Metastatic Lung Carcinoma in the Adrenal Gland (tissue), 1 donor: ENCODE results near the genes DAW1 and SPHKAP.

DNA sequence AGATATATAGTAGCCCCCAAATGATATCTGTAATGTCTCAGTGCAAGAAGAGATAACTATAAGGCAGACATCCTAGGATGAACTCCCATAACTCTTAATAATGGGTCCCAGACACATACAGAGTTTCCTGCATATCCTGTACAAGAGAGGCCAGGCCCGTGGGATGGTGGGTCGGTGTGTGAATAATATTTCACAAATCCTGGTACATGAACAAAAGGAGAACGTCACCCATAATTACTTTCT lies 5.6 kb downstream of the IRS1 start:
- PRO-cap = no peak

DNA sequence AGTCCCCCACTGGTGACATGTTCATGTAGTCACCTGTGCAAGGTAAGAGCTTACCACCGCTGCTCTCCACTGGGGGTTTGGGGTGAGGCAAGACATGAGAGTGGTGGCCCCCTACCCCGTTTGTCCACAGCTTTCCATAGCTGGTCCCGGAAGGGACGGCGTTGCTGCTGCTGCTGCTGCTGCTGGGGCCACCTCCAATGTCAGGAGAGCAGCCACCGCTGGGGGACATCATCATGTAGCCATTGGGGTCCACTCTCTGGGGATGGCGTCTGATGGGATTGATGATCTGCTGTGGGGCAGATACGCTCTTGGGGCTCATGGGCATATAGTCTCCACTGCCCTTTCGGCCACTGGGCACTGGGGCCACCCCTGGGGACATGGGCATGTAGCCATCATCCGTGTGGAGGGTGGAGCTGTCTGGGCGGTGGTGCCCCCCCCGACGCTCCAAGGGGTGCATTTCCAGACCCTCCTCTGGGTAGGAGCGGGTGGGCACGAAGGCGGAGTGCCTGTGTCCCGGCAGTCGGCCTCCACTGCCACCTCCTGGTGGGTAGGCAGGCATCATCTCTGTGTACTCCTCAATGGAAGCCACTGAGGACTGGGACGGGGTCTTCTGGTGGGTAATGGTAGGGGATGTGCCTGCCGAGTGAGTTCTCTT lies 3.0 kb downstream of the IRS1 start:
- PRO-cap = no peak

DNA sequence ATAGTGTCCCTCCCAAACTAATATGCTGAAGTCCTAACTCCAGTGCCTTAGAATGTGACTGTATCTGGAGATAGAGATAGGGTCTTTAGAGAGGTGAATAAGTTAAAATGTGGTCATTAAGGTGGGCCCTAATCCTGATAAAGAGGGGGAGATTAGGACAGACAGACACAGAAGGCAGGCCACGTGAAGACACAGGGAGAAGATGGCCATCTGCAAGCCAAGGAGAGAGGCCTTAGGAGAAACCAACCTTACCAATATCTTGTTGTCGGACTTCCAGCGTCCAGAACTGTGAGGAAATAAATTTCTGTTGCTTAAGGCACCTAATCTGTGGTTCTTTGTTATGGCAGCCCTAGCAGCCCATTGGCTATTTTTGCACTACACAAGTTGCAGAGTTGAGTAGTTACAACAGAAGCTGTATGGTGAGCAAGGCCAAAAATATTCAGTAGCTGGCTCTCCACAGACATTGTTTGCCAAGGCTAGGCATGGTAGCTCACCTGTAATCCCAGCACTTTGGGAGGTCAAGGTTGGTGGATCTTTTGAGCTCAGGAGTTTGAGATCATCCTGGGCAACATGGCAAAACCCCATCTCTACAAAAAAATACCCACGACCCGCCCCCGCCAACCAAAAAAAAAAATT lies 27.0 kb upstream of the SCYGR1 start:
- PRO-cap = no peak

DNA sequence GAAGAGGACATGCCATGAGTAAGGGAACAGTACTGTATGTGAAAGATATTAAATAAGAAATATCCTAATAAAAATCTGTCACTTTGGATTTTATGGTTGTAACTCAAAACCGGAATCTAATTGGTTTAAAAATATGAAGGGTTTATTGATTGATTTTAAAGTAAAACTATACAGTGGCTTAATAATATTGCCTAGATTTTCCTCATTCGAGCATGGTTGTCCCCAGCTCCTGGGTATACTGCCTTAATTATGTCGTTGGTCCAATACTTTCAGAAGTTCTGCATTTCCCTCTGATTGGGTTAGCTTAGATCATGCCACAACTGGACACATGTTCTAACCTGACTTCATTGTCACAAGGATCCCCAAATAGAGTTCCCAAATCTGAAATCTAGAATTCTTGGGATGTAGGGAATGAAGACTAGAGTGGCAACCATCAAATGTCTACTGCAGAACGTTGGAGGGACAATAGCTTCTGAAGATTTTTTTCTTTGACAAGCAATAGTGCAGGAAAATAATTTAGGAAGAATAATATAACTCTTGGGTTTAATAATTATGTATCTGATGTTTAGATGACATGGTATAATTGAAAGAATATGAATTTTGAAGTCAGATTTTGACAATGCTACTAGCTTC lies 3.2 kb downstream of the AGFG1 start:
- PRO-cap = no peak

DNA sequence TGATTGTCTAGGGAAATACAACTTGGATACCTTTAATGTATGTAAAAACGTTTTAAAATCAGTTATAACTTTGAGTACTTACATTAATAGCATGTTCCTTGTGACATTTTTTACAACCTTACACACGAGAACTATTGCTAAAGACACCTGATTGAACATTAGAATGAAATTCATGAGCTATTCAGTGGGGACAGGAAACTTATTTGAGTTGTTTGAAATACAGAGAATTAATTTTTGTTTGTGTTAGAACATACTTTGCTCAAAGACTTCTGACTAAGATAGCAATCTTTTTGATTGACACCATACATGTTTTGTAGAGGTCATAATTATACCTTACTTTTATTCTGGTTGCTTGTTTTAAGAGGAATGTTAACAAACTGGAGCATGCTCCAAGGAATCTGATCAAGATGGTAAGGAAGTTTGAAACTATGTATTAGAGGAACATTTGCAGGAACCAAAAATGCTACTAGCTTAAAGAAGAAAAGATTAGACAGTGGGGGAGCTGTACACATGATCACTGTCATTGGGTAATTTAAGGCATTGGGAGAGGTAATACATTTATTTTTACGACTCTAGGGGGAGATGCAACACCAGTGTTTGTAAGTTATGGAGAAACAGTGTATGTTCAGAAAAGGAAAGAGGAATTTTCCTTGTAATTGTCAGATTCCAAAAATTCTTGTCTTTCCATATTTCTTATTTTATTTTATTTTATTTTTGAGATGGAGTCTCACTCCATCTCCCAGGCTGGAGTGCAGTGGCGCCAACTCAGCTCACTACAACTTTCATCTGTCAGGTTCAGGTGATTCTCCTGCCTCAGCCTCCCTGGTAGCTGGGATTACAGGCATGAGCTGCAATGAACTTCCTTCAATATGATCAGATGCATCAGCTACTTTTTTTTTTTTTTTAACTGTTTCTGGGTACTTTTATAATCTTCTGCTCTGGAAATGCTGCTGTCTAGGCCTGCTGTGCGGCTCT lies 8.0 kb downstream of the AGFG1 start:
- PRO-cap = no peak

- PRO-cap = no peak
These were observed 35.9 kb downstream of the AGFG1 start for GRCh38 chr2:227507778-227508282.

GRCh38 chr2:227554424-227555277 lies 44.0 kb upstream of the SCYGR2 start:
- PRO-cap = no peak

GRCh38 chr2:227781115-227781621 lies 32.5 kb upstream of the CCL20 start:
- PRO-cap = no peak

GRCh38 chr2:227817791-227818699 lies 4.4 kb downstream of the CCL20 start:
- PRO-cap = bidirectional peak, plus-strand start at chr2:227818491, minus-strand start at chr2:227818320

GRCh38 chr2:227848513-227849087 lies 22.8 kb upstream of the DAW1 start:
- PRO-cap = no peak

- PRO-cap = unidirectional peak, minus-strand start at chr2:227871579
These were observed at the start of gene DAW1 for GRCh38 chr2:227871200-227872204. TSS of gene DAW1 (plus strand) at chr2:227871631.

GRCh38 chr2:228181378-228182140 lies at the start of gene SPHKAP:
TSS of gene SPHKAP (minus strand) at chr2:228181687.
- PRO-cap = no peak

DNA sequence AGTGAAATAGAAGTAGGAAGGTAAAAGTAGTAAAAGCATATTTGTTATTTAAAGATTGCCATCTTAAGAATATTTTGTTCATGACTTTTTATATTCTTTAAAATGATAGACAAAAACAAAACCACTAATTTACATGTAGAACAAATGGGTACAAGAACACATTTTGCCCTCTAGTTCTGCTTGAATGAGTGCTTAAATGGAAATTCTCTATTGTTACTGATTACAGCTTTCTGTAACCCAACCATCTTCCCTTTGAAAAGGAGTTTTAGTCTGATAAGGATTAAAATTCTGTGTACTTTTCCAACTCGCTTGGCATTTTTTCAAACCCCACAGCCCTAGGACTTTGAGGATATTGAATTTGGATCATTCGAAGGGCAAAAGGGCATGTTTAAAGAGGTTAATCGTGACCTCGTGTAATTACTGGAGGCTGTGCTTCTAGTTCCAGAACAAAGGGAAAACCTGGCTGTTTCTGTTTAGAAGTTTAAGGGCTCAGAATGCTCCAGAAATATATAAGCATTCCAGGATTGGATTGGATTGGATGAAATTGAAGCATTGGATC lies 432.3 kb downstream of the PID1 start:
- PRO-cap = no peak

DNA sequence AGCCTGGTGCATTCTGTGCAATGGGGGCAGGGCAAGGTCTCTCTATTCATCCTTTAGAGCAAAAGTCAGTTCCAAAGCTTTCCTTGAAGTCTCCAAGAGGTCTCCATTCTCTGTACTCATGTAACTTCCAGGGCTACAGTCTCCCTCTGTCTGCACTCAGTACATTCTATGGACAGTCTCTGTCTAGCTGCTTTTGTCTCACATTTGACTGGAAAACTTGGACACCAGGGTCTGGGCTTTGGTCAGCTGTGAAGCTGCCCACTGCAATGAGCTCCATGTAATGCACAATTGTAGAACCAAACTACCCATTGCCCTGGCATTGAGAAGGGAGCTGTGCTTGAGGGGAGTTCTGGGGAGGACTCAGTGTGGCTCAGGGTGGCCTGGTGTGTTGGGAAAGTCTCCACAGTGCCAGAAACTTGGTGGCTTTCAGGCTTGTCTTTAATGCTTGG lies 203.2 kb downstream of the PID1 start:
- PRO-cap = no peak

GRCh38 chr2:229242429-229243373 lies 28.4 kb downstream of the PID1 start:
- PRO-cap = no peak

GRCh38 chr2:229407762-229408162 lies 136.7 kb upstream of the PID1 start:
- PRO-cap = no peak

- PRO-cap = no peak
These were observed 28.3 kb downstream of the TRIP12 start for GRCh38 chr2:229893389-229894036.

DNA sequence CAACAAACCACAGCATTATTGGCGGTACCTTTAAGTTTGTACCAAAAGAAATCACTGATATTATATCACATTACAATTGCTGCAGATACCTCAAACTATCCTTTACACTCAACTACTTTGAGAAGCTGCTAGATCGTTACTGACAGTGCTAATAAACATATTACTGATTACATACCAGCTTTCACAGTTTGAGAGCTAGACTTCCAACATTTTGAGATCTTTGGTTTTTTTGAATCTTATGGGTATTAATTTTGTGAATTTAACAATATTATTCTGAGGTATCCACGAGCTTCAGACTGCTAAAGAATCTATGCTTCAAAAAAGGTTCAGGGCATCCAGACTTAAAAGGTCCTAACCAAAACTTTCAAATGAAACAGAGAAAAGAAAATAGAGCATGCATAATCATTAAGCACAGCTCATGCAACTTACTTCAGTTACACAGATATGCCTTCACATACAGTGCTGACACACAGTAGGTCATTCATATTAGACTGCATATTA lies 19.3 kb downstream of the TRIP12 start:
- PRO-cap = no peak

DNA sequence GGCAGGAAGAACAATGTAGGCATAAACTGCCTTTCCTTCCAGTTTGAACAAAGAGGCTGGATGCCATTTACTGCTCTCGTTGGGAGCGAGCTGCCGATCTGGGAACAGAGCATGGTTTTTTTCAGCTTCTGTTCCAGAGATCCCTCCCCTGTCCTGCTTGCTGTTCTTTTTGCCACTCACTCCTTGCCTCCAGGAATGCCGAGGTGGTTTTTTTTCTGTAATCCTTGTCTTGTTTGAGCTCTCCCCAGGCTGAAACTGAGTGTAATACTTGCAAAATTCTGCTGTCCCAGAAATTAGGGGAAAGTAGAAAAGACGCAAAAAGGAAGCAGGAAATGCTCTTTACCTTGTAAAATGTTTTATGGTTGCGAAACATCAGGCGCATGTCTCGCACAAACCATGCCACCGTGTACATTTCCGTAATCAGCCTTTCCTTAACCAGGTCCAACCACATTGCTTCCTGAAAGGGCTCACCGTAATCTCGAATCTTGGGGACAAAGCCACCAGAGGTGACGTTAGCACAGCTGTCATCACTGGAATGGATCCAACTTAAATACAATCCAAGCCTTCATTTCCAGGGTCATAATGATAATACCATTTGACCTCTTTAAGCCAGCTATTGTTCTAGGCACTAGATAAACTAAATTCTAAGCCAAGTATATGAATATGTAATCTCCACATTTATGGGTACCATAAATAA lies 49.4 kb downstream of the SP110 start:
- PRO-cap = no peak

DNA sequence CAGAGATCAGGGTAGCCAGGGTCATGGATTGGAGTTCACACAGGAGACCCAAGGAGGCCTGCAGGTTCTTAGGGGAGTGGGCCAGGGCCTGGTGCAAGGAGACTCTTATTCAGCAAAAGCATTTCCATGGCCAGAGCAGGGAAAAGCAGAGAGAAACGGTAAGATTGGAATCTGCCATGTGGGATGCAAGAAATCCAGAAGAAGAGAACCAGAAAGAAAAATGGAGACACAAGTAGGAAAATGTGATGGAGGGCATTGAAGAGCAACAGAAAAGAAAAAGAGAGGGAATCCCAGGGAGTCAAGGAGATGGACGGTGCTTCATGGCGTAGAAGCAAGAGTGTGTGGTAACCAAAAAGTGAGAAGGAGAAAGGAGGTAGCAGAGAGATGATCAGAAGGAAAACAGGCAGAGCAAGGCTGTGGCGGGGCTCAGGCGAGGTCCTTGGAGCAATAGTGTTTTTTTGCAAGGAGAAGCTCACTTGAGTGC lies 18.9 kb downstream of the SP140 start:
- PRO-cap = no peak